Parietal lobe (tissue), 2 donors: ENCODE measurements around a stretch of chr14.

DNA sequence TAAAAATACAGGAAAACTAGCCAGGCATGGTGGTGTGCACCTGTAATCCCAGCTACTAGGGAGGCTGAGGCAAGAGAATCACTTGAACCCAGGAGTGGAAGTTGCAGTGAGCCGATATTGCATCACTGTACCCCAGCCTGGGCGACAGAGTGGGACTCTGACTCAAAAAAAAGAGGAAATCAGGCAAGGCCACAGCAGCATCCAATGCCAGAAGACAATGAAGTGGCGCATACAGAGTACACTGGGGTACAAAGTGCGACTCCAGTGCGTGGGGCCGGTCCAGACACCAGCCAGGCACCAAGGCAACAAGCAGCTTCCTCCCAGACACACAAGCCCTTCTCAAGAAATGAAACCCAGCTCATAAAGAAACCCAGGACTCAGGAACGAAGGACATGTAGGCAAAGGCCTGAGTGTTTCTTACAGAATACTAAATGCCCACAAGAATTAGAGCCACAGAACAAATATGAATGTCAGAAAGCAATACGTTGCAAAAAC is 28.2 kb downstream of the TTC7B start:
- RAMPAGE, long total RNA: no peak

GRCh38 chr14:90838900-90839838 is 22.9 kb upstream of the TTC7B start:
- RAMPAGE, long total RNA: no peak

GRCh38 chr14:91075581-91075831 is 15.1 kb upstream of the RPS6KA5 start:
- RAMPAGE, long total RNA: no peak

DNA sequence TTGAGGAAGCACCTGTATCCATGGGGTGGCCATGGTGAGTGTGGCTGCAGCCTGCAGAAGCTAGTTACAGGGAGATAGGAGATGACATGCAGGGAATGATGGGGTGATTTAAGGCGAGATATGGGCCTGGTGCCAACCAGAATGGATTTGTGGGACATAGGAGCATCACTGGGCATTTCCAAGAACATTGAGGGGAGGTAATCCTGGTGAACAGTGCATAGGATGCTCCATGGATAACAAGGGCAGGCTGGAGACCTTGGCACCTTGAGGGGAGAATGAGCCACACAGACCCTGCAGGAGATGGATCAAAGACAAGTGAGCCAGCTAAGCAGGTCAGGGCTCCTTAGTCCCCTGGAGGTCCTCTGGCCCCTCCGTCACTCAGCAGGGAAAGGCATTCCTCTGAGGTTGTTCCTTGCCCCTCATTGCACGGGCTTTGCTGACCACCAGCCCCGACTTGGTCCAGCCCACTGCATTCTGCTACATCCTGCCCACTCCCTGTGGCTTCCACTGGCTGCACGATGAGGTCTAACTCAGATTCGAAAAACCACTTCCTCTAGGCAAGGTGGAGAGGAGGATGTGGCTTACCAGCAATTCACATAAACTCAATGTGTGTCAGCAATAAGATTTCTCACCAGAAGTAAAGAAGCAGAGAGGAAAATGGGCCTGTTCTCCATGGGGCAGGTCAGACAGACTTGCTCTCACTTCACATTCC is 15.0 kb downstream of the GPR68 start:
- RAMPAGE, long total RNA: no peak

GRCh38 chr14:91250103-91250713 is 5.7 kb upstream of the GPR68 start:
- RAMPAGE, long total RNA: no peak

DNA sequence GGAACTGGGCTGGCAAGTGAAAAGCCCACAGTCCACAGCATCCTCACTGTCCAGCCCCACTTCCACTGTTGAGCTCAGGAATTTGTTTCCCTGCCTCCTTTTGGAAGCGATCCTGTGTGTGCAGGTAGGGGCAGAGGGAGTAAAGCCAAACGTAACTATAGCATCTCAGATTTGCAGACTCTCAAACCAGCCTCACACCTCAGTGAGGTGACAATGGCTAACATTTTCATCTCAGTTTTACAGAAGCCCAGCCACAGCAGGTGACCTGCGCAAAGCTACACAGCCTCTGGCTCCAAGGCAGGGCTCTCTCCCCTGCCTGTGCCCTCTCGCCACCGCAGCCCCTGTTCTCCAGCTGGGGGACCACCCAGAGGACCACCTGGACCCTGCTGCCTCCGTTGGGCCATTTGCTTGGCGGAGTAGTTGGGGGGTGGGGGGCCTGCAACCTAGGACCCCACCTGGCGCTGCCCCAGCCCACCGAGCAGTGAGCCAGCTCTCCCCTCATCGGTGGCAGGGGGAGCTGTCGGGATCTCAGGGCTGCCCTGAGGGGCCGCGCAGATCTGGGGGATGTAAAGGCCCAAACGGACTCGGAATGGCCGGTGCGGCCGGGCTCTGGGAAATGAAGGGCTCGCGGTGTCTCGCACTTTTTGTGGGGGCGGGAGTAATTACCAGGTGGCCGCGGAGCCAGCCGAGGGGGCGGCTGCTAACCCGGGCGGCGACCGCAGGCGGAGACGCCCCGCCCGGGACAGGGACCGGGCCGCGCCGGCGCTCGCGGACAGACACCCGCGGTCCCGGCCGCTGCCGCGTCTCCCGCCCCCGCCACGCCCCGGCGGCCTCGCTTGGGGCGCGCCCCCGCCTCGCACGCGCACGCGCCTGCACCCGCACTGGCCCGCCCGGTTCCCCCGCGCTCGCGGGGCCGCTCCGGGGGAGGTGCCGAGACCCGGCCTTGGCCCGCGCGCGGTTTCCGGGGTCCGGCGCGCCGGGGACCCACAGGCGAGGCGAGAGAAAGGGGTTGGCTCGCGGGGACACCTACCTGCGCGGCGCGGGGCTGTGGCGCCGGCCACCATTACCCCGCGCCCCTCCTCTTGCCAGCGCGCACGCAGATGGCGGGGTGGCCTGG is 8.5 kb upstream of the GPR68 start:
- RAMPAGE, long total RNA: no peak

GRCh38 chr14:91325088-91325701 is 80.7 kb upstream of the GPR68 start:
- RAMPAGE, long total RNA: no peak

- RAMPAGE, long total RNA: no peak
Measured at GRCh38 chr14:91755448-91755957, 23.6 kb upstream of the CATSPERB start.

GRCh38 chr14:91865826-91866709 is 1.3 kb downstream of the TC2N start:
- RAMPAGE, long total RNA: no peak

- RAMPAGE, long total RNA: no peak
Measured at GRCh38 chr14:91897154-91897883, 30.0 kb upstream of the TC2N start.

- RAMPAGE, long total RNA: no peak
Measured at GRCh38 chr14:92003301-92004144, 36.3 kb downstream of the TRIP11 start.

DNA sequence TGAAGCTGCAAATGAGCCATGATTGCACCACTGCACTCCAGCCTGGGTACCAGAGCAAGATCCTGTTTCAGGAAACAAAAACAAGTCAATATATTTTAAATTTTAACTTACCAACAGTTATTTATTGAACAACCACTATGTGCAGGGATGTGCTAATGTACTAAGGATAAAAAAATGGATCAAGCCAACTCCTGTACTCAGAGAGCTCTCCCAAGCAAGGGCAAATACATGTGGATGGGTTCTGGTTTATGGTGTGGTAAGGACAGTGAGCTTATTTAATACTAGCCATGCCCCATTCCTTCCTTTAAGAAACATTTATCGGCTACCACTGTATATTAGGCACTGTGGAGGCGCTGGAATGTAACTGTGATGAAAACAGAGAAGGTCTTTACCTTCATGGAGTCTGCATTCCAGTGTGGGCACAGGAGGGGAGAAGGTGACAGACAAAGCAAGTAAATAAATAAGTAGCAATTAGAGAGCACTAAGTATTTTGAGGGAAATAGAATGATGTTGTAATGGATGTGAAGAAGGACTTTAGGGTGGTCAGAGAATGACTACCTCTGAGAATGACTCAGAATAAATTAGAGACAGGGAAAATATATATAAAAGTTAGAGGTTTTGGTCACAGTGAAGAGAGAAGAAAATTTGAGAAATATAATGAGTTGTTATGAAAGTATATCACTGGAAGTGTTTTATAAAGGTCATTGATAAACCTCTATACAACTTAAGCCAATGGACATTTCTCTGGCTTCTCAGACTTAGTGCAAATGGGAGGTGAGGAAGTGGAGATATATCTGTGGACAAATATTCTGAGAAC is 5.2 kb downstream of the CPSF2 start:
- RAMPAGE, long total RNA: no peak

- RAMPAGE, long total RNA: no peak
Measured at GRCh38 chr14:92157546-92158200, 35.9 kb downstream of the CPSF2 start.

- RAMPAGE, long total RNA: no peak
Measured at GRCh38 chr14:92500516-92501358, 12.8 kb upstream of the RIN3 start.

GRCh38 chr14:92514908-92515257 is 1.3 kb downstream of the RIN3 start:
- RAMPAGE, long total RNA: no peak

DNA sequence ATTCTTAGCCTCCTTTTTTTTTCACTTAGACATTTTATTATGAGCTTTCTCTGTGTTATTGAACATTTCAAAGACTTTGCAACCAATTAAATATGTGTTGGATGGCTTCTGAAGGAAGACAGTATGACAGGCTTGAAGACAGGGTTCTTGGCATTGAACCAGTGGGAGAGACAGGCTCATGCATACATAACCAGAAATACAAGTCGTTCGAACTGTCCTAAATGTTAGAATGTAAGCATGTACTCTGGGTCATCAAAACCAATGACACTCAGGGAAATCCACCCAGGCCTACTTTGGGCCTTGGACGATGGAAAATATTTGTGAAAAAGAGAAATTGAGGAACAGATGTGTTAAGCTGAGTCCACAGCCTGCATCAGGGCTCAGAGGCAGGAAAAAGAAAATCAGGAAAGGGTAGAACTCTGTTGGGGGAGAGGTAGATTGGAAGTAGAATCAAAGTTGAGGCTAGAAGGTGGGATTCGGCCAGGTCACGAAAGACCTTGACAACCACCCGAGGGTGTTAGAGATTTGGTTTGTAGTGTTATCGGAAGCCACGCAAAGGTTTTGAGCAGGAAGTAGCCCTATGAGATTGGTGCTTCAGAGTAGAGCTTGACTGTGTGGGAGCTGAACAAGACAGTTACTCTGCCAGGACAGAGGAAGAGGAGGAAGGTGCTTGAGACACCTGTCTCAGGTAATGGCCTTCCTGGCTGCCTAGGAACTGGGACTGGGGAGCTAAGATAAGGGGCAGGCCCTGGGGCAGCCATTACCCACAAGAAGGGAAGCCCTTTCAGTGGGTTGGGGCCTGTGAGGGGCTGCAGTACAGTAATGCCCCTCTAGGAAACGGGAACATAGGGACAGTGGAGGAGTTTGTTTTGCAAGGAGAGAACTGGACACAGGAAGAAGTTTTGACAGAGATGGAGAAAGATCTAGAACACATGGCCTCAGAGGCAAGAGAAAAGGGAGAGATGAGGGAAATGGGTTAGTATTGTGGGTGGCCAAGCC is 73.3 kb downstream of the RIN3 start:
- RAMPAGE, long total RNA: no peak

- RAMPAGE, long total RNA: no peak
Measured at GRCh38 chr14:92688744-92689041, 59.7 kb downstream of the LGMN start.

DNA sequence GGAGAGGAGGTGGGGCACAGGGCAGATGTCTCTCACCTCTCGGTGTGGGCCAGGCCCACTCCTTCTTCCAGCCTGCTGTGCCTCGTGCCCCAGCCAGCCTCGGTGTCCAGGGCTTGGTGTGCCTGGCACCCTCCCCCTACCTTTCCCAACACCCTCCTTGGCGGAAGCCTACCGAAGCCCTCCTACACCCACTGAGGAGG is 5.9 kb upstream of the CHGA start:
- RAMPAGE, long total RNA: no peak

DNA sequence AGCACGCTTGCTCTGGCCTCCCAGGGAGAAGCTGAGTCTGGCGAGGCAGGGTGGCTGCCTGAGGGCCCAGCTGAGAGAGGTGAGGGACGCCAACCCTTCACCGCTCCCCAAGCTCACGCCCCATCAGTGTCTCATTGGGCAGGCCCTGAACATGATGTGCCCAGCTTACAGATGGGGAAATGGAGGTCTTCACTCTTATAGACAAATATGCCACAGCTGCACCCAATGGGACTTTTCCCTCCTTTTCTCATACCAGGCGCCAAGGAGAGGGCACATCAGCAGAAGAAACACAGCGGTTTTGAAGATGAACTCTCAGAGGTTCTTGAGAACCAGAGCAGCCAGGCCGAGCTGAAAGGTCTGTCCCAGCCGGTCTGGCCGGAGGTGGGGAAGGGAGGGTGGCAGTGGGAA is 6.5 kb downstream of the CHGA start:
- RAMPAGE, long total RNA: no peak

DNA sequence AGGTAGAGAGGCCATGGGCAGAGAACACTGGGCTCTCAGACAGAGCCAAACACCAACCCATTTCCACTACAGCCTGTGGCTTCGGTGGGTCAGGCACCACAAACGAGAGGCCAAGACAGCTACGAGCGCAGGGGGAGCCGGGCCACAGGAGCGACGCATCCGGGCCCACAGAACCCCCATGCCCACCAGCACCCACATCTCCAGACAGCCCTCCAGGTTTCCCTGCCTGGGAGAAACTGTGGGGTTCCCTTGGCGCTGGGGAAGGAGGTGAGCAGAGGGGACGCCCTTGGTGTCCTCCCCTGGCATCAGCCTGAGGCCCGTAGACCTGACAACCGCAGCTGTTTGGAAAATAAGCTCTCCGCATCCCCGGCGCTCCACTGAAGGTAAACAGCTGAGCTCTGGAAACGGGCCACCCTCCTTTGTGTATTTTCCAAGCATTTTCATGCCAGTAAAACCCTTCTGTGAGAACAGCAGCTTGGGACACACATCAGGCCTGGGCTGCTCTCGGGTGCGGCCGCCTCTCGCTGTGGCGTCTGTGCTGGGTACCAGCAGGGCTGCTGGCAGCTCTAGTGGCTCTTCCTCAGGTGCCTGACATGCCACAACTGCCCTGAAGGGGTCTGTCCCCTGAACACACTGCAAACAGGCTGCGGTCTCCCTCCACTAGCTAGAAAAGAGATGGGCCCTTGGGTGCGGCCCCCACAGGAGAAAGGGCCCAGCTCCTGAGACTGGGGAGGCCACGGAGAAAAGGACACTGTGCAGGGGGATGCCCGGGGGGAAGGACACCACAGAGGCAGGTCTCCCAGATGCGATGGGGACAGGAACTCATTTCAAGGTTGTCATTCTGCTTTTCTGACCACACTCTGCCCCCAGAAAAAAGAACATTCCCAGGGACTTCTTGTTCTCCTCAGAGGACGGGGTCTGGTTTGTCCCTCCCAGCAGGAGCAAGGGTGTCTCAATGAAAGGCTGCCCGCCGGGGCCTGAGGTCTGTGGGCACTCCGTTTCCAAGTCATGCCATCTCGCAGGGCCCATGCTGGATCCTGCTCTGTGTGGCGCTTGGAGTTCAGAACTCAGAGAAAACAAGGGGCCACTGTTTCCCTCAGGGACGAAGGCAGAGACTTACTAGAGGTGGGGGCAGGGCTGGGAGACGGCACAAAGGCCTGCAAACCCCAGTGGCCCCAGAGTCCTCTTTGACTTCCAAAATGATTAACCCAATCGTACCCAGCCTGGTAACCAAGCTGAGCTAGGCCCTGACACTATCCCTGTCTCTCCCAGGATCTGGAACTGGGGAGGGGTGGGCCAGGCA is 96.2 kb downstream of the ITPK1 start:
- RAMPAGE, long total RNA: no peak